Stomach (tissue), 7 donors: ENCODE measurements around a stretch of chr22.

- PRO-cap, result no peak
- RAMPAGE, long total RNA, 5 experiments, result no peak in any of the 5 experiments
- RRBS, result no CpG with 5 or more reads among the region's 15 CpGs
Measured at GRCh38 chr22:32473352-32474259, 1.0 kb upstream of the FBXO7 start.

GRCh38 chr22:32483875-32484306, 9.3 kb downstream of the FBXO7 start:
- PRO-cap, result no peak
- RAMPAGE, long total RNA, 5 experiments, result start-site peak on the plus strand in 2 of 5 experiments, at chr22:32483984-32484151 at its widest, 8 to 11 reads per replicate
- RRBS, result no CpG with 5 or more reads among the region's 3 CpGs

GRCh38 chr22:32534313-32534936, 59.8 kb downstream of the FBXO7 start:
- PRO-cap, result no peak
- RAMPAGE, long total RNA, 5 experiments, result no peak in any of the 5 experiments
- RRBS, result 9% methylated on average over 1 of the region's 9 CpGs

- PRO-cap, result no peak
- RAMPAGE, long total RNA, 5 experiments, result no peak in any of the 5 experiments
- RRBS, result 85% methylated on average over 3 of the region's 9 CpGs
Measured at GRCh38 chr22:32564529-32564855, 89.9 kb downstream of the FBXO7 start.

GRCh38 chr22:32625848-32626534, 151.4 kb downstream of the FBXO7 start:
- PRO-cap, result no peak
- RAMPAGE, long total RNA, 5 experiments, result no peak in any of the 5 experiments
- RRBS, result no CpG with 5 or more reads among the region's 8 CpGs

GRCh38 chr22:32803913-32804472, 2.5 kb downstream of the TIMP3 start:
- PRO-cap, result no peak
- RAMPAGE, long total RNA, 5 experiments, result no peak in any of the 5 experiments
- RRBS, result no CpG with 5 or more reads among the region's 10 CpGs

GRCh38 chr22:32810169-32810767, 8.8 kb downstream of the TIMP3 start:
- PRO-cap, result unidirectional peak, plus-strand start at chr22:32810425
- RAMPAGE, long total RNA, 5 experiments, result no peak in any of the 5 experiments
- RRBS, result no CpG with 5 or more reads among the region's 7 CpGs

DNA sequence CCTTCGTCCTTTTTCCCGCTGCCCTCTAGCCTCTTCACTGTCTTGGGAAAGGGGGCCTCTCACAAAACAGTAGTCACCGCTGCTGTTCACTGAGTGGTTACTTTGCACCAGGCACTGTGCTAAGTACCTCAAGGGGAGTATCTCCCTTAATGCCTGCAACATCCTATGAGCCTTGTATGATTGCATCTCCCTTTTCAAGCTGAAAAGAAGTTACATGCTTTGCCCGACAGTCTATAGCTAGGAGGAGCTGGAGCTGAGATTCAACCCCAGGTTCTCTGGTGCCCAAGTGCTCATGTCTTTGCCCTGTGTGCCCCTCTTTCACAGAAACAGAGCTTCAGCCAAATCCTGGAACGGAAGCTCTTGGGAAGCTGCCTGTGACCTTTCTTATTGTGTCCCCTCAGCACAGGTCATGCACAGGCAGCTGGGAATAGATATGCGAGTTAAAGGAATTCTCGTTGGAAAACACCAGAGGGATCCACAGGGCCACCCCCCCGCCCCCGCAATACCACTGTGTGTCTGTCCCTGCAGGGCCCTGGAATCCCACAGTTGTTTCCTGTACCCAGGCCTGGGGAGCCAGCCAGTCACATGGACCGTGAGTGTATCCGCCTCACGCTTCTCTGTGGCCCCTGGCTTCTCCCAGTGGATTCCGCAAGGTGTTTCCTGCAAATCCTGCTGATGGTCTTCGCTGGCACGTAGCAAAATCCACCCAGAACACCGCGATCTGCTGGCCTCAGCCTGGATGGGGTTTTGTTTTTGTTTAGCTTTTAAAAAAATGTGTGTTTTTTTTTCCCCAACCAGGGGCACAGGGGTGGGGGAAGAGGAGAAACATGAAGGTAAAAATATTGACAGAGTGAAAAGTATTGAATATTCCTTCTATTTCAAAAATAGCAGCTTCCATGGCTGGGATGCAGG, 28.9 kb downstream of the TIMP3 start:
- PRO-cap, result no peak
- RAMPAGE, long total RNA, 5 experiments, result no peak in any of the 5 experiments
- RRBS, result no CpG with 5 or more reads among the region's 17 CpGs

DNA sequence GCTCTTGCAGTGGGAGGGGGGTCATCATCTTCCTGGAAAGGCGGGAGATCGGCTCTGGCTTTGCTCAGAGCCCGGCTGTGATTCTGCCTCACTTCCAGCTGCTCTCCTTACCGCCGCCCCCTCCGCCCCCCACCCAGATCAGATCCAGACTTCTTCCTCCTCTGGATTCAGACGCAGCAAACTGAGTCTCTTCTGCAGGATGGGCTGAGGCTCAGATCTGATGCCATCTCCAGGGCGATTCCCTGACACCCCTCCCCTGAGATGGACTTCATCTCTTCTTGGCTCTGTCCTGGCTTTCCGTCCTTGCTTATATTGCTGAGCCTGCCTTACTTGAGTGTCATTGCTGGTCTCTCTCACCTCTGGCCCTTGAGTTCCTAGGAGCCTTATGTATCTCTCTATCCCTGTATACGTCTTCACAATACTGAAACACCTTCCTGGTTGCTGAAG, 39.0 kb downstream of the TIMP3 start:
- PRO-cap, result no peak
- RAMPAGE, long total RNA, 5 experiments, result no peak in any of the 5 experiments
- RRBS, result no CpG with 5 or more reads among the region's 10 CpGs

DNA sequence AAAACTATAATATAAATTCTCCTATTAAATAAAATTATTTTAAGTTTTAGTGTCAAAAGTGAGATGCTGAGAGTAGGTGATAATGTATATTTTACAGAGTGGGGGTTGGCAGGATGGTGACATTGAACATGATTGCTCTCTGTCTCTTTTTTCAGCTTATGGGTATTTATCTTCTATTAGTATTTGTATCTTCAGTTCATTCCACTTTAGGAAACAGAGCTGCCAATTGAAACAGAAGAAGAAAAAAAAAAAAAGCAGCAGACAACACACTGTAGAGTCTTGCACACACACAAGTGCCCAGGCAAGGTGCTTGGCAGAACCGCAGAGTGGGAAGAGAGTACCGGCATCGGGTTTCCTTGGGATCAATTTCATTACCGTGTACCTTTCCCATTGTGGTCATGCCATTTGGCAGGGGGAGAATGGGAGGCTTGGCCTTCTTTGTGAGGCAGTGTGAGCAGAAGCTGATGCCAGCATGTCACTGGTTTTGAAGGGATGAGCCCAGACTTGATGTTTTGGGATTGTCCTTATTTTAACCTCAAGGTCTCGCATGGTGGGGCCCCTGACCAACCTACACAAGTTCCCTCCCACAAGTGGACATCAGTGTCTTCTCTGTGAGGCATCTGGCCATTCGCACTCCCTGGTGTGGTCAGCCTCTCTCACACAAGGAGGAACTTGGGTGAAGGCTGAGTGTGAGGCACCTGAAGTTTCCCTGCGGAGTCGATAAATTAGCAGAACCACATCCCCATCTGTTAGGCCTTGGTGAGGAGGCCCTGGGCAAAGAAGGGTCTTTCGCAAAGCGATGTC, 59.6 kb downstream of the TIMP3 start:
- PRO-cap, result no peak
- RAMPAGE, long total RNA, 5 experiments, result start-site peak on the plus strand in 2 of 5 experiments, centred at positions 190 to 272 of the sequence, 24 to 53 reads per replicate
- RRBS, result no CpG with 5 or more reads among the region's 10 CpGs

DNA sequence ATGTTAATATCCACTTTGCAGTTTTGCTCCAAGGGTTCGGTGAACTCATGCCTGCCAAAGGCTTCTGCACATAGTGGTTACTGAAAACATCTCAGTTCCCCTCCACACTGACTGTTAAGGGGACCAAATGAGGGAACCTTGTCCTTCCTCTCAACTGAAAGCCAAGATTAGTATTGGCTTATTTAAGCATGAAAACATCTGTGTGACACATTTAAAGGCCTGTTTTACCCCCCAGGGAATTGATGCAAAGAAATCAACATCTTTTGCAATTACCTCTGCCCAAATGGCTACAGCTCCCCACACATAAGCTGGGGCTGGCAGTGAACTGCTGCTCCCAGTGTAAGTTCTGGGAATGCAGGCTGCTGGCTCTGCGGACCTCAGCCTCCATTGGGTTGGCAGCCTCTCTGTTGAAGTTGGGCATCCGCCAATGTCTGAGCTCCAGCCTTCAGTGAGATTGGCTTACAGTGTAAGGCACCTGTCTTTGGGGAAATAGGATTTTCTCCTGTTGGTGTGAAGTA, 213.3 kb upstream of the SYN3 start:
- PRO-cap, result no peak
- RAMPAGE, long total RNA, 5 experiments, result no peak in any of the 5 experiments
- RRBS, result no CpG with 5 or more reads among the region's 3 CpGs

DNA sequence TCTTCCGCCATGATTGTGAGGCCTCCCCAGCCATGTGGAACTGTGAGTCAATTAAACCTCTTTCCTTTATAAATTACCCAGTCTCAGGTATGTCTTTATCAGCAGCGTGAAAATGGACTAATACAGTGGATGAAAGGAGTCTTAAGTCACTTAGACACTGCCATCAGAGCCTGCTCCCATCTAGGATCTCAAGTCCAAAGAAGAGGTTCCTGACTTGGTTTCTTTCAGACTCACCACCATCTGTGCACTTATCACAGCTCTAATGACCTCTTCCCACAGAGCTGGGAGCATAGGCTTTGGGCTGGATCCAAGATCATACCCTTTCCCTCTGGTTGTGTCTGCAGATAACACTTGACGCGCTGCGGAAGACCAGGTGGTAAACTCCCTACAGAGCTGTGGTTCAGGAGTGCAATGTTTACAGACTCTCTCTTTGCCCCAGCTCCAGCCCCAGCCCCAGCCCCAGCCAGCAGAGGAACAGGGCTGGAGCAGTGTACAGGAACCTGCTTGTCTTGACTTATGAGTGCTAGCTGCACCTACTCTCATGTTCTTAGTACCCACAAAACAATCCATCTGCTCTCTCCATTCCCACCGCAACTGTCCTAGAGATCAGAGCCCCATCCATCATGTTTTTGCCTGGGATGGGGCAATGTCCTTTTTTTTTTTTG, 274.3 kb upstream of the SYN3 start:
- PRO-cap, result no peak
- RAMPAGE, long total RNA, 5 experiments, result start-site peak on the minus strand in 1 of 5 experiments, centred at position 21 of the sequence, 12 reads per replicate
- RRBS, result no CpG with 5 or more reads among the region's 6 CpGs

GRCh38 chr22:33739611-33740047, 180.6 kb downstream of the LARGE1 start:
- PRO-cap, result no peak
- RAMPAGE, long total RNA, 5 experiments, result no peak in any of the 5 experiments
- RRBS, result no CpG with 5 or more reads among the region's 4 CpGs

DNA sequence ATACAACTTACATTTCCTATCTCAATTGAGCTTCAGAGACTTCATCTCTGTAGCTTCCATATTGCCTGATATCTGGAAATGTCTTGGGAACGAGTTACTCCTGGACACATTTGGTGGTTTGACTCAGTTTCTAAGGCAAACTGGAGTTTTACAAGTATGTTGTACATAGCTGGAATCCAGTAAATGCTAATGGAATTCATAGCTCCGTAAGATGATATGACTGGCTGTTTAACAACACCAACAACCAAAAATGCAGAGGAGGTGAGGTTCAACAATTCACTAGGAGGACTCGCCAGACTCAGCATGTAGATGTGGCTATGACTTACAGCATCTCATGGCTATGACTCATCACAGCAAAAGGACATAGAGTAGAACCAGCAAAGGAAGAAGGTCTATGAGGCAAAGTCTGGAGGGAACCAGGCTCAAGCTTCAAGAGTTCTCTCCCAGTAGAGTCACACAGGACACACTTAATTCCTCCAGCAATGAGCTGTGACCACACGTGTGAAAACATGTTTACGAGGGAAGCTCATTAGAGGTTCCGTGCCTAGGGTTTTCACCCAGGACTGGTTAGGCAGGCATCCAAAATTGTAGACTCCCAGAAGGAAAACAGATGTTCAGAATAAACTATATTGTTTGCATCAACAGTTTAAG, 116.9 kb downstream of the LARGE1 start:
- PRO-cap, result unidirectional peak, plus-strand start at position 395 of the sequence
- RAMPAGE, long total RNA, 5 experiments, result no peak in any of the 5 experiments
- RRBS, result no CpG with 5 or more reads among the region's 6 CpGs

DNA sequence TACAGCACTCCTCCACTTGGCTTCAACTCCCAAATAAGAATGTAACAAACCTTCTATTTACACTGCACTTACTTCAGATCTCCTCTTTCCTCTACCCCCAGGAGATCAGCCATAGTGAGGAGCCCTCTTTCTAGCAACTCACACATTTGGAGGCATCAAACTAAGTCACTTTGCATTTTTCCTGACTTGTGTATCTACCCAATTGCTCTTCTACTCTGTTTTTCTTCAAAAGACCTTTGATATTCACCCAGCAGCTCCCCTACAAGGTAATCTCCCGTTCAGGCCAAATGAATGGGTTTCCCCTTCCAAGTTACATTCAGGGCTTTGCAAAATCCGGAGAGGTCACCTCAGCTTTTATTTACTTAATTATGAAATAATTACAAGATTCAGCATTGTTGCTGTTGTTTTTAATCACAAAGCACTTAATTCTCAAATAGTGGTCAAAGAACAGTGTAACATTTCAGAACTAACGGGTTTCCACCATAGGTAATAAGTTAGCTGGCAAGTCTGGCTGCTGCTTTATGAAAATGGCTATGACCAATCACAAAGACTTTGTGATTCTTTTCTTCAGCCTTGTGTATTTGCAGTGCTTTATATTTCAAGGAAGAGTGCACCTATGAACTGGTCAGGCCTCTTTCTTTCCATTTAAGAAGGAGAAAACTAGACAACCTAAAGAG, 6.1 kb downstream of the LARGE1 start:
- PRO-cap, result no peak
- RAMPAGE, long total RNA, 5 experiments, result start-site peak on the minus strand in 1 of 5 experiments, centred at position 351 of the sequence, 15 reads per replicate
- RRBS, result no CpG with 5 or more reads among the region's 3 CpGs

DNA sequence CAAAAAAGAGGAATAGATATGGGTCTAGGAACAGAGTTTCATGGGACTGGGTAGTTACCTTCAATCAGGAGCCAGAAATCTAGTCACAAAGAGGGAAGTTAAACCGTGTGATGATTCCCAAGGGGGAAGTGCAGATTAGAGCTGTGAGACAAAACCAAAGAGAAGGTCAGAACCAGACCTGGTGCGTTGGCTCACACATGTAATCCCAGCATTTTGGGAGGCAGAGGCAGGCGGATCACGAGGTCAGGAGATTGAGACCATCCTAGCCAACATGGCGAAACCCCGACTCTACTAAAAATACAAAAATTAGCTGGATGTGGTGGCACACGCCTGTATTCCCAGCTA, 42.2 kb upstream of the LARGE1 start:
- PRO-cap, result no peak
- RAMPAGE, long total RNA, 5 experiments, result no peak in any of the 5 experiments
- RRBS, result no CpG with 5 or more reads among the region's 7 CpGs

DNA sequence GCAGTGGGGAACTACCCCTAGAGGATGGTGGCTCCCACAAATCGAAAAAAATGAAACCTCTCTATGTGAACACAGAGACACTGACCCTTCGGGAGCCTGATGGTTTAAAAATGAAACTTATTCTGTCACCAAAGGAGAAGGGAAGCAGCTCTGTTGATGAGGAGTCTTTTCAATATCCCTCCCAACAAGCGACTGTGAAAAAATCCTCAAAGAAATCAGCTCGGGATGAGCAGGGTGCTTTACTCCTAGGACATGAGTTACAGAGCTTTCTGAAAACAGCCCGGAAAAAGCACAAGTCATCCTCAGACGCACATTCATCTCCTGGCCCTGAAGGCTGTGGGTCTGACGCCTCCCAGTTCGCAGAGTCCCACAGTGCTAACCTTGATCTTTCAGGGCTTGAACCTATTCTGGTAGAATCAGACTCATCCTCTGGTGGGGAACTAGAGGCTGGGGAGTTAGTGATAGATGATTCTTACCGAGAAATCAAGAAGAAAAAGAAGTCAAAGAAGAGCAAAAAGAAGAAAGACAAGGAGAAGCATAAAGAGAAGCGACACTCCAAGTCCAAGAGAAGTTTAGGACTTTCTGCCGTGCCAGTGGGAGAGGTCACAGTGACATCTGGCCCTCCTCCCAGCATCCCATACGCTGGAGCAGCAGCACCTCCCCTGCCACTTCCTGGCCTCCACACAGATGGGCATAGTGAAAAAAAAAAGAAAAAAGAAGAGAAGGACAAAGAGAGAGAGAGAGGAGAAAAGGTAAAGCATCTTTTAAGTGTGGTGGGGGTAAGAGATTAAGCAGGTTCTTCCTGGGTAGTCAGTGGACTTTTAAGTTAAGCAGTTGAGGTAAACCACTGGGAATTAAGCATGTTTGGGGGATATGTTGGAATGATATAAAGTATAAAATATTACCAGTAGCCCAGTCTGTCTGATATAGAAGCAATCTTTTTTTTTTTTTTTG, 7.8 kb downstream of the HMGXB4 start:
- PRO-cap, result no peak
- RAMPAGE, long total RNA, 5 experiments, result start-site peak on the plus strand in 4 of 5 experiments, centred at positions 397 to 612 of the sequence, 20 to 74 reads per replicate
- RRBS, result no CpG with 5 or more reads among the region's 12 CpGs

DNA sequence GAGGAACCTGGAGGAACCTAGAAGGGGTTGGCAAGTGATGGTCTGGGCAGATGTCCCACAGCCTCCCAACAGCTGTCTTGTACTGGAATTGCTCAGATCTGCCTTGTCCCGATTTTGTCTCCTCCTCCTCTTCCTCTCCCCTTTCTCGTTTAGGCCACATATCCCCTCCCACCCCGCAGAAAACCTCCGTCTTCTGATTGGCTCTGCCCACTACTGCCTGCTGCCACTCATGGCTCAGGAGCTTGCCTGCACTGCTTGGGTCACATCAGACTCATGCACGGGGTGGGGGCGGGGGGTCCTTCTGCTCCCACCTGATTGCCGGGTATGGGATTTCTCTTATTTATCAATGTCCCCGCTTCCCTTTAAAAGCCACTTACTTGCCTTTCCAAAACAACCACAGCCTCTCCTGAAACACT, 14.5 kb downstream of the TOM1 start:
- PRO-cap, result no peak
- RAMPAGE, long total RNA, 5 experiments, result no peak in any of the 5 experiments
- RRBS, result no CpG with 5 or more reads among the region's 8 CpGs

DNA sequence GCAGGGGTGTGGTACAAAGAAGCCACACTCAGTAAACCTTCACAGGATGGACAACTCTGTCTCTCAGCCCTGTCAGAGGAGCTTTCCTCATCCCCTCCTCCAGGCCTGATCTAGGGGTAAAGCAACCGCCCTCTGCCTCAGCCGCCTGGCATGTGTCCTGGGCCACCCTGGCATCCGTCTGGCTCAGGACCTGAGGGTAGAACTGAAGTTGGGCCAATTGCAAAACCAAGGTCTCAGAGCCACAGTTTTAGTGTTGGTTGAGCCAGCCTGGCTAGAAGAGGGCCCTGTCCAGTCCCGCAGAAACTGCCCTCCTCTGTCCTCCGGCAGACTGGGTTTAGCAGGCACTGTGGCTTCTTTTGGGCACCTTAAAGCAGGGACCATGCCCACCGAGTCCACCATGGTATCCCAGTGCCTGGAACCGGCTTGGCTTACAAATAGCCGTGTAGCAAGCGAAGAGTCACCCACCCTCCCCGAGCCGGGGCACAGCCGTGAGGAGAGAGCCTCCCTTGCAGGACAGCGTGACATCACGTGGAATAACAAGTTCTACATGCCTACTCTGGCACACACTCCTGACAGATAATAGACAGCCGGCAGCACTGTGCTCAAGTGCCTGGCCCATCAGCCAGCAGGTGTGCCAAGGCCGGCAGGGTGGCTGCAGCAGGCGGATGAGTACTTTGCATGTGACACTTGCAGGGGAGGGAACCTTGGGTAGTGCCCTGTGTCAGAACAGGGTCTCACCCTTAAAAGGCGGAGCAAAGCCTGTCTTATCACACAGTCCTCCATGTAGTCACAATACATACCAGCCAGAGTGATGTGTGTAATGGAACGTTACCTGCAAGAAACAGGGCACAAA, 16.0 kb downstream of the TOM1 start:
- PRO-cap, result no peak
- RAMPAGE, long total RNA, 5 experiments, result no peak in any of the 5 experiments
- RRBS, result 62% methylated on average over 9 of the region's 19 CpGs

DNA sequence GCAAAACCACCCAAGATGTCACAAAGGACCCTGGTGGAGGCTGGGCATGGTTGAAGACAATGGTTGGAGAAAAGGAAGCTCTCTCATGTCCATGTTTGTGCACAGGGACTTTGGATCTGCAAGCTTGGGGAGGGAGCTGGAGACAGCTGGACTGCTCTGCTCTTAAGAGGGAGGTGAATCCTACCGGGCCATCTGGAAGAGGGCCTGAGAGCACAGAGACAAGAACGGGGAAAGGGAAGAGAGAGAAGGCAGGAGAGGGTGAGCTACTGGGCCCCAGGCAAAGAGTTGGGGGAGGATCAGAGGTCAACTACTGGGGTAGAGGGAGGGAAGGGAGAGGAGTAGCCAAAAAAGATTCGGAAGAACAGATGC, 25.1 kb upstream of the HMOX1 start:
- PRO-cap, result no peak
- RAMPAGE, long total RNA, 5 experiments, result no peak in any of the 5 experiments
- RRBS, result no CpG with 5 or more reads among the region's 3 CpGs